M059J (cell line): ENCODE measurements around a stretch of chr10.

- RAMPAGE, long total RNA, result no peak
Observed at GRCh38 chr10:1096263-1097097, 40.3 kb downstream of the WDR37 start.

- RAMPAGE, long total RNA, result no peak
Observed at GRCh38 chr10:1116422-1117239, 60.4 kb downstream of the WDR37 start.

GRCh38 chr10:1297647-1298053 lies 241.5 kb downstream of the WDR37 start:
- RAMPAGE, long total RNA, result no peak

- RAMPAGE, long total RNA, result no peak
Observed at GRCh38 chr10:1932853-1933406, 195.6 kb upstream of the ADARB2 start.

GRCh38 chr10:3036068-3036518 lies 31.3 kb upstream of the PFKP start:
- RAMPAGE, long total RNA, result no peak

DNA sequence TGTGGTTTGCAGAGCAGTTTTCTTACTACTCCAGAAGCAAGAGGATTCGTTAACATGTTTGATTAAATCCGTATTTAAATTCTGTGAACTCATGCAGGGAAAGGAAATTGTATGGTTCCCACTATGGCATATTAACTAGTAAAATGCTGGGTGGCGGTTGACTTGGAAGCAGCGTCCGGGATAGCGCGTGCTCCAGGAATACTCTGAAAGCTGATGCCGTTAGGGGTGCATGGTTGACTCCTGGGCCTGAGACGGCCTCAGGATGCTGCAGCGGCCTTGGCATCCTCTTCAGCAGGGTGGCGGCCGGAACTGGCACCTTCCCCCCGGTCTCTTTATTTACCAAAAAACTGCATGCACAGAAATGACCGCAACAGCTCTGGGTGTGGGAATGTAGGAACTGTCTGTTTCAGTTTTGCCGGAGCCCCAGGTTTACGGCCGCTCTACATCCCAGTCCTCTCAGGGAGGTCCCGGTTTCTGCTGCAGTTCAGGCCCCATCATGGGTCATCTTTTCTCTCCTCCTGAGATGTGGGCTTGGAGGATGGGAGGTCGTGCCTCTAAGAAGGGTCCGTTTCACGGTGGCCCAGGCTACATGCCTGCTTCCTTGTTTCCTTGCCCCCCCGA lies 28.8 kb downstream of the PFKP start:
- RAMPAGE, long total RNA, result no peak

DNA sequence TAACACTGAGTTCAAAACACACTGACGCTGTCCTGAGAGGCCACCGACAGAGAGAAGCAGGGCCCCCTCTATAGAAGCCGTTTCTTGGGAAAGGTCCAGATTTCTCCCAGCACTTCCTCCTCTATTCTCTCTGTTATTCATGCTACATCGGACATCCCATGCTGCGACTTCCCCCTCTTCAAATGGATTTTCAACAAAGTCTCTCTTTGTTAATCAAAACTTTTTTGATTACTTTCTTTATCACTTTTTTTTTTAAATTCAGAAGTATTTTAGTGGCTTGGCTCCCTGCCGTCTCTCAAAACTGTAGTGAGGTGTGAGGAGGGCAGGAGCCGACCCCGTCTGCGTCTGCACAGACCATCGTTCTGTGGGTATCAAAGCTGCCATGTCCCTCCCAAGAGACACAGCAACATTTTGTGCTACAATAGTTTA lies 298.9 kb upstream of the PITRM1 start:
- RAMPAGE, long total RNA, result no peak

GRCh38 chr10:3556079-3556580 lies 228.9 kb downstream of the KLF6 start:
- RAMPAGE, long total RNA, result no peak

DNA sequence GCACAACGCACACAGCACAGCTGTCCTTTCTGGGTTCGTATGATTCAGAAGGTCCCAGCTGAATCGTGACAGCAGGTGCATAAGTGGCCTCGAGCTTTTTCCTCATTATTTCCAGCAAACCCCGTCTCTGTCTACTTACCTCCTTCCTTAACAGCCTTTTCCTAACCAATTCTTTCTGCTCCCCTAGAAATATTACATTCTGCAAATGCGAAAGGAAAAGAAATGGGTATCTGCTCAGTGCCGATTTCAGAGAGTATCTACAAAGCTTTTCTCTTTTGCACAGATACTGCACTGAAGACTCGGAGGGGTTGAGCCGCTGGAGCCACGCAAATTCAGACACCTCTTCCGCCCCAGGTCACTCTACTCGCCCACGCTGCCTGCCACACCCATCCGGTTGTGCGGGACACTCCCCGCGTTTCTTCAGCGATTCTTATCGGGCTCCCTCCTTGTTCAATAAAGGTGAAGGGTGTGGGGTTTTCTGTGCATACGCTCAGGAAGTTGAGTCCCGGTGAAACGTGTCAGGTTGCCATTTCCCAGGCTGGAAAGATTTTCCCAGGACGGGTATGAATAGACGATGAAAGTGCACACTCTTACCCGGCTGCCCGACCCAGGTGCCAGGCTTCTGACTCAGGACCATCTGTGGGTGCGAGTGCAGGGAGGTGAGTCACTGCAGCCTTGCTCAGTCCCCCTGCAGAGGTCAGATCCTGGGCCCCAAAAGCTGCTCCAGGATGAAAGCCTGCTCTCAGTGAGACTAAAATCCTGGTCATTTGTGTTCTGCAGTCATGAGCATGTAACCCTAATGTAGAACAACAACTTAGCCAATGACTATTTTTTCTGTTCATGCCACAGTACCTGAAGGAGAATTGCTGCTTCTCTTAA lies 22.0 kb downstream of the KLF6 start:
- RAMPAGE, long total RNA, result no peak

GRCh38 chr10:3777772-3778731 lies 7.0 kb downstream of the KLF6 start:
- RAMPAGE, long total RNA, result no peak

- RAMPAGE, long total RNA, result no peak
Observed at GRCh38 chr10:3786281-3787155, 1.5 kb upstream of the KLF6 start.

DNA sequence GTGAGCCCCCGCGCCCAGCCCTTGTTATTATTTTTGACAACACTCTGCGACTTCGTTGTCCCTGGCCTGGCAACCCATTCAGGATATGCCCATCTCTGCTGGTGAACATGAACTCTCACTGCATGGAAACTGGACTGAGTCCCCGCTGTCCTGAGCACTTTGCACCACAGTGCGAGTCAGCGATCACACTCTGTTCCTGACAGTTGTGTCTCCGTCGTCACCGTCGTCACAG lies 76.6 kb upstream of the KLF6 start:
- RAMPAGE, long total RNA, result no peak

- RAMPAGE, long total RNA, result no peak
Observed at GRCh38 chr10:3867240-3867941, 82.4 kb upstream of the KLF6 start.

- RAMPAGE, long total RNA, result no peak
Observed at GRCh38 chr10:3886519-3887630, 101.9 kb upstream of the KLF6 start.

GRCh38 chr10:3898806-3899185 lies 113.8 kb upstream of the KLF6 start:
- RAMPAGE, long total RNA, result no peak

DNA sequence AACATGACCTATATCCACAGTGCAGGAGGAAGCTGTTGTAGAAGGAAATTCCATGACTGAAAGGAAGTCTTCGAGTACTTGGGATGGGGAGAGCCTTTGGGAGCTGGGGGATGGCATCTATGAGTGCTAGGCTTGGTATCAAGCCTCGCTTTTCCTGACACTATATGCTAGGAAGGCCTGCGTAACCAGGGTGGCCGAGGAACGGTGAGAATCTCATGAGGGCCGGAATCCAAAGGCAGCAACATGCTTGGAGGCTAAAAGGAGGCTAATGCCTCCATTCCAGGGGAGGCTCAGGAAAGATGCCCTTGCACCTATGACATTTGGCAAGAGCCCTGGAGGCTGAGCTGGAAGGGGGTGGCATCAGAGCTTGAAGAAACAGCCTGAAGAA lies 144.7 kb upstream of the KLF6 start:
- RAMPAGE, long total RNA, result no peak

DNA sequence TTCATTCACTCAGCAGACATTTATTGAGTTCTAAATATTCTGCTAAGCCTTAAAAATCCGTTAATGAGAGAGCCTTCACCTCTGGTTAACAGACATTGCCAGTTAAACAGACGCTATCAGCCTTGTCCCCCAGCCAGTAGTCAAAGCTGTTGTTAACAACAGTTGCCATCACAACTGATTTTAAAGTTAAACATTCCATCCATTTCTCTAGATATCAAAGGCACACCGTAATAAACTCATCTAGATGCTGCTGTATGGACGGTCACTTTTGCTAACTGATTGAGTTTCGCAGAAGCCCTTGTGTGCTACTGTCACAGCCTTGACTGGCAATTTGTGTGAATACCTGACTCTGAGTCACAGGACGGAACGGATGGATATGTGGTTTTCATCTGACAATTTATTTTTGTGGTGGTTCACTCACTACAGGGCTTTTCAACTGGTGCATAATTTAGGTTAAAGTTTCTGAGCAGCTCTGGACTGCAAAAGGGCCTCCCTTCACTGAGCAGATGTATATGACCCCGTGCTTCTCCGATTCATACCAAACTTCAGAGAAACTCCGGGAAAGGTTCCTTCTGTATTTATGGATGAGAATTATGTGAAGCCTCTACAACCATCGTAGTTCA lies 160.8 kb upstream of the KLF6 start:
- RAMPAGE, long total RNA, result no peak

- RAMPAGE, long total RNA, result no peak
Observed at GRCh38 chr10:3948756-3949460, 163.9 kb upstream of the KLF6 start.

- RAMPAGE, long total RNA, result no peak
Observed at GRCh38 chr10:3969970-3970356, 185.0 kb upstream of the KLF6 start.

DNA sequence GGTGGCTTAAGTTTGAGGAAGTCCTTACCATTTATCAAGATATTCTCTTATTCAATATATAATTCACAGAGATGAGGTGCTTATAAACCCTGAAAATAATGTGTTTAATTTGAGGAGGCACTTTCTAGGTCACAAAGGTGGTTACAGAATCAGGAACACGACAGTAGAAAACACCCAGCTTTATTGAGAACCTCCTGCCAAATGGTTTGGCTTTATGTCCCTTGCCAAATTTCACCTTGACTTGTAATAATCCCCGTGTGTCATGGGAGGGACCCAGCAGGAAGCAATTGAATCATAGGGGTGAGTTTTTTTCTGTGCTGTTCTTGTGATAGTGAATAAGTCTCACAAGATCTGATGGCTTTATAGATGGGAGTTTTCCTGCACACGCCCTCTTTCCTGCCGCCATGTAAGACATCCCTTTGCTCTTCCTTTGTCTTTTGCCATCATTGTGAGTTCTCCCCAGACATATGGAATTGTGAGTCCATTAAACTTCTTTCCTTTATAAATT lies 193.7 kb upstream of the KLF6 start:
- RAMPAGE, long total RNA, result no peak